Renal cortical epithelial cell (primary cell): ENCODE measurements around a stretch of chr7.

DNA sequence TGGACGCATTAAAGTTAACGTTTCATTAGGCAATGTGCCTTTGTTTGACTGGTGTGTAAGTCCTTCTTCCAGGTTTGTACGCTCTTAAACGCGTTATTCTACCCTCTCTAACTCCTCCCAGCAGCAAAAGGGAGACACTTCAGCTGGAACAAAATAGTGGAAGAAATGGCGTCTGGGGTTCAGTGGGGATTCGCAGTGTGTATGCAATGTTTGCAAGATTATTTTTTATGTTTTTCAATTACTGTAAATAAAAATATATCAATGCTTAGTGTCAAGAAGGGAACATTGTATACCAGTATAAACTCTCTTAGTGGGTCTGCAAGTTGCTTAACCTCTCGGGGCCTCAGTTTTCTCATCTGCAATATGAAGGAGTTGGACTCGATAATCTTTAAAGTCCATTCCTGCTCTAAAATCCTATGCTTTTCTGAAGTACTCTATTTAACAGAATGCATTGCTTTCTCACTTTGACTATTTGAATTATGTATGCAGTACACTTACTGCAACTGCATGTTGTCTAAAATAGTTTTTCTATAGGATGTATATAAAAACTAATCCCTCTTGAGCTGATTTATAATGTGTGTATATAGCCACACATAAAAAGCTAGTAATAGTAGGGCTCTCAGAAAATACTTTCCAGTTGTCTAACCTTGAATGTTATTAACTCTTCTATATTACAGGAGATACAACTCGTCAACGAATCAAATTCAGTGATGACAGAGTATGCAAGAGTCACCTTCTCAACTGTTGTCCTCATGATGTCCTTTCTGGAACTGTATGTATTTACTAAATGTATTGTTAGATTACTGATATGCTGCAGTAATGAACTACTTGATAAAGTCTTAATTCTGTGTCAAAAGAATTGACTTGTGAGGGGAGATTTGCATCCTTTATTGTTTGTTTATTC is 15.9 kb downstream of the LUC7L2 start:
- RRBS: no CpG with 5 or more reads among the region's 11 CpGs

DNA sequence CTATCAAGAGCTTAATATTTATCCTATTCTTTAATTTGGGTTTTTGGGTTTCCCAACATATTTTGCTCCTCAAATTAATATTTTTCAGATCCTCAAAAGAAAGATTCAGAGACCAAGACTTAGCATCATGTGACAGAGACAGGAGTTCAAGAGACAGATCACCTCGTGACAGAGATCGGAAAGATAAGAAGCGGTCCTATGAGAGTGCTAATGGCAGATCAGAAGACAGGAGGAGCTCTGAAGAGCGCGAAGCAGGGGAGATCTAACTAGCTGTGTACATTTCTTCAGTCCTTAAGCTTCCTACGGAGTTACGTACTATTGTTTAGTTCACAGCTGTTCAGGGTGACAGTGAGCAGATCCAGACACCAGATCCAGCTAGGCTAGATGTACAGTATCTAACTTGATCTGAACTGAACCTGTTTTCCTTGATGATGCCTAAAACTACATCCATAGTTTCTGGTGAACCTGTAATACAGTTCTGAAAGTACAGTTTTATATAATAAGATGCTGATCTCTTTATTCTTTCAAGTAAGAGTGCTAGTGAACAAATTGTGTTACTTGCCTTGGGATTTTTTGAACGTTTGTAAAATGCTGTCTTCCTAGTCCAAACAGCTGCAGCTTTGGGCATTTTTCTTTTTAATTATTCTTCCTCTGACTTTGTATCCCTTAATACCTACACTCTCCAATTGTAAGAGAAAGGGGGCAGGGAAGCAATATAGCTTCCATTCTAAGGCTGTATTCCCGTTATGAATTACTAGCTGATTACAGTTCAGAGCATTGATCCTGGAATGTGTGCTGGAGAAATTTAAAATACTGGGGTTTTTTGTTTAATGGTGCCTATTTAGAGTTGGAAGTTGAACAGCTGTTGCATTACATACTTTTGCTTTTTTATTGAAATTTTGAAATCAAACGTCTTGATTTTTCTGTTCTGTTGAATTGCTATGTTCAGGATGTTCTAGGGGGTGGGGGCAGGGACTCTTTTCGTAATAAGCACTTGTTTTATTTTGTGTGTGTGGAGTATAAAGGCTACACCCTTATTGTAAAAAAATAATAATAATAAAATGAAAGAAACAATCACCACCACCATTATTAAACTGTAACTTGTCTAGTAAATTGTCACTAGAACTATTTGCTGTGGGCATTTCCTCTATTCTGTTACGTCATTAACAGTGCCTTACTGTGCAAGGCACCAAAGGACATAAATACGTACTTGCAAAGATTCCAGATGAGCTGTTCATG is 61.0 kb downstream of the KLRG2 start:
- RRBS: no CpG with 5 or more reads among the region's 13 CpGs

GRCh38 chr7:139566282-139566949 is 42.9 kb downstream of the CLEC2L start:
- RRBS: 95% methylated on average over 3 of the region's 11 CpGs

DNA sequence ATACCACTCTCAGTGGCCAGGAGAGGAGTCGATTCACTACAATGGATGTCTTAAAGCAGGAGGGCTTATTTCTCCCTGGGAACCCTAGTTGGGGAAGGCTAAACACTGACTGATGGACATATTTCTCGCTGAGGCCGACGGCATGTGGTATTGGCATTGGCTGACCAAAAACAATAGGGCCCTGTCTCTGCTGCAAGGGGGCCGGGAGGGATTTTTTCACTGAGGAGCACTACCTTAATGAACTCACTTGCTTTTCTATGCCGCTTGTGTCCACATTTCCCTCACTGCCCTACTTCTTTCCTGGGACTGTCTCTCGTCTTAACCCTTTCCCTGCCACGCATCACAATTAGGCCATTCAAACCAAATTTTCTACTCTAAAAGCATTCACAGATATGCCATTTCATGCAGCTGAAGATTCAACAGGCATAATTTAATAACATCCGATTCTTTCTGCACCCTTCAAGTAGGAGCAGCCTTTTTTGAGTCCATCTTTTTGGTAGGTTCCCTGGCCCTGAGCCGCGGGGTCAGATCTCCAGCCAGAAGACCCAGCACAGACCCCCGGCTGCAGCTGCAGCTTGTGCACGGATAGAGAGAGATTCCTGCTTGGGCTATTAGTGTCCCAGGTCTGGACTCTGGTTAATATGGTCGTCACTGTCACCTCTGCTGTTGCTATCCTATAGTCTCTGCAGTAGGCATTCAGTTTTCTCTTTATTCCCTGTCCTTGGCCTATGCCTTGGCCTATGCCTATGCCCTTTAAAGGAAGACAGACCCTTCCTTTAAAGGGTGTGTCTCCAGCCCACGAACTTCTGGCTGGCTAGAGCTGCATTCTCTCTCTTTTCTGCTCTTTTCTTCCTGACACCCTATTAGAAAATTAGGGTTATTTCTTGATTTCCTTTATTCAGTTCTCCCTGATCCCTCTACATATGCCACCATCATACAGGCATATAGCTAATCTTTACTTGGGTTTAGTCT is 118.6 kb downstream of the HIPK2 start:
- RRBS: no CpG with 5 or more reads among the region's 15 CpGs

DNA sequence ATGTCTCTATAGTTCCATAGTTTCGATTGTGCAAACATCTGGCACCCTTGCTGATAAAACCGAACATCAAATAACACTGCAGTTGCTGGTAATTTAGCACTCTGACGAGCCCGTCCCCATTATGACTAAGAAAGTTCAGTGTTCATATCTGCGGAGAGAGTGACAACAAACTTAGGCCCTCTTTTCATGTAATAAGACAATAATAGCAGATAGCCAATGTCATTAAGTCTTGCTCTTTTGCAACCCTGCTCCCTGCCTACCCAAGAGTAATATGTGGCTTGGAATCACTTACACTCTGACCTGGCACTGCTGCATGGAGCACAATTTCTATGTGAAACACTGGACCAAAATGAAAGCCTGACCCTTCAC is 86.6 kb downstream of the HIPK2 start:
- RRBS: no CpG with 5 or more reads among the region's 5 CpGs

DNA sequence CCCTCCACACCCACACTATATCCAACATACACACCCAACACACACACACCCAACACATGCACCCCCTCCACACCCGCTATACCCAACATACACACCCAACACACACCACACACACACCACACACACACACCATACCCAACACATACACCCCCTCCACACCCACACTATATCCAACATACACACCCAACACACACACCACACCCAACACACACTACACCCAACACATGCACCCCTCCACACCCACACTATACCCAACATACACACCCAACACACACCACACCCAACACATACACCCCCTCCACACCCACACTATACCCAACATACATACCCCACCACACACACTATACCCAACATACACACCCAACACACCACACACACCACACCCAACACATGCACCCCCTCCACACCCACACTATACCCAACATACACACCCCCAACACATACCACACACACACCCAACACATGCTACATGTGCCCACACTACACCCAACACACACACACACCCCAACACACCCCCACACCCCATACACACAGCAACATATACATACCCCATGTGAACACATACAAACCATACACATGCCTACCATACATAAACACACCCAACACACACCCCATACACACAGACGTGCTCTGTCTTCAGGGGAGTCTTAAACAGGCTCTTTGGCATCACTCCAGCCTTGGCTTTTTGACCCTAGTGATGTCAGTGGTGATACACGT is 73.6 kb downstream of the HIPK2 start:
- RRBS: no CpG with 5 or more reads among the region's 3 CpGs

GRCh38 chr7:139708333-139708958 is 69.4 kb downstream of the HIPK2 start:
- RRBS: no CpG with 5 or more reads among the region's 7 CpGs

GRCh38 chr7:139715841-139716438 is 61.9 kb downstream of the HIPK2 start:
- RRBS: 100% methylated on average over 2 of the region's 19 CpGs

- RRBS: no CpG with 5 or more reads among the region's 5 CpGs
Observed at GRCh38 chr7:139732168-139732641, 45.6 kb downstream of the HIPK2 start.

GRCh38 chr7:139755451-139756068 is 22.2 kb downstream of the HIPK2 start:
- RRBS: no CpG with 5 or more reads among the region's 8 CpGs

DNA sequence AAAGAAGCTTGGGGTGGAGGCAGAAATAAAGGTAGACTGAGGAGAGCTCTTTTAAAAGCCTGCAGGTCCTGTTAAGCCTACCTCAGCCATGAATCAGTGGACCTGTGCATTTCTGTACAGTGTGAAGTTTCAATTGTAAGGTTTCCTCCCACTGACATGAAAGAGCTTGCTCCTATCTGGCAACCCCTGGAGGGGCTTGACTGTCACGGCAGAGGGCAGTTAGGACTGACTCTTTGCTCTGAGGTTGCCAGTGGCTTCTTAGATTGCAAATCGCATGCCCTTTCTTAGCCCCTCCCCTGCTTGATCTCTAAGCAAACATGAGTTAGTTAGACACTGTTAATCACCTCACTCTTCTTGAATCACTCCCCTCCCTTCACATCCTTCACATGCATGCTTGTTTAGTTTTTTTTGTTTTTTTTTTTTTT is 5.8 kb upstream of the HIPK2 start:
- RRBS: no CpG with 5 or more reads among the region's 2 CpGs

GRCh38 chr7:139830756-139831616 is 1.9 kb downstream of the TBXAS1 start:
- RRBS: no CpG with 5 or more reads among the region's 3 CpGs

- RRBS: no CpG with 5 or more reads among the region's 5 CpGs
Observed at GRCh38 chr7:139844559-139845153, 15.6 kb downstream of the TBXAS1 start.

GRCh38 chr7:139860027-139860808 is 31.2 kb downstream of the TBXAS1 start:
- RRBS: no CpG with 5 or more reads among the region's 5 CpGs

DNA sequence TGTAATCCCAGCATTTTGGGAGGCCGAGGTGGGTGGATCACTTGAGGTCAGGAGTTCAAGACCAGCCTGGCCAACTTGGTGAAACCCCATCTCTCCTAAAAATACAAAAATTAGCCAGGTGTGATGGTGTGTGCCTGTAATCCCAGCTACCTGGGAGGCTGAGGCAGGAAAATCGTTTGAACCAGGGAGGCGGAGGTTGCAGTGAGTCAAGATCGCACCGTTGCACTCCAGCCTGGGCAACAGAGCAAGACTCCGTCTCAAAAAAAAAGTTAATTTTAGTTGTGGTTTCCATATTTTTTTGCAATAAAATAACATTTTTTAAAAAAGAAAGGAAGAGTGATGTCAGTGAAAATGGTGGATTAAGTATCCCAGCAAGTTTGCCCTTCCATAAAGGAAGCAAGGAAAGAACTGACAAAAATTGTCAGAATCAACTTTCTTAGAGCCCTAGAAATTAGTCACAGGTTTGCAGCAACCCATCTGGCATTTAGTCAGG is 2.4 kb upstream of the PARP12 start:
- RRBS: no CpG with 5 or more reads among the region's 6 CpGs

DNA sequence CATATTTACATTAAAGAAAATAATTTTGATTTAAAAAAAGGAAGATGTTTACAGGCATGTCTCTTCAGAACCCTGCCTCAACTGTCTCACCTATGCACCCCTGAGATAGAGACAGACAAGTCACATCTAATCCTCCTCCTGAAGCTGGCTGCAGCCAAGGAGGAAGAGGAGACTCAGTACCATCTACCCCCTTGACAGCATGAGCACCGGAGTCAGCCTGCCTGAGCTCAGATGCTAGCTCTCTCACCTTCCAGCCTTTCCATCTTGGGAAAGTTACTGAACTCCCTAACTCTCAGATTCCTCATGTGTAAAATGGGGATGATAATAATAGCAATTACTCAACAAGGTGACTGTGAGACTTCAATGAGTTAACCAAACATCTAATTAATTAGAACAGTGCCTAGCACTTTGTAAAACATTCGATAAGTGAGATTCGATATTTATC is 6.5 kb downstream of the KDM7A start:
- RRBS: no CpG with 5 or more reads among the region's 3 CpGs

DNA sequence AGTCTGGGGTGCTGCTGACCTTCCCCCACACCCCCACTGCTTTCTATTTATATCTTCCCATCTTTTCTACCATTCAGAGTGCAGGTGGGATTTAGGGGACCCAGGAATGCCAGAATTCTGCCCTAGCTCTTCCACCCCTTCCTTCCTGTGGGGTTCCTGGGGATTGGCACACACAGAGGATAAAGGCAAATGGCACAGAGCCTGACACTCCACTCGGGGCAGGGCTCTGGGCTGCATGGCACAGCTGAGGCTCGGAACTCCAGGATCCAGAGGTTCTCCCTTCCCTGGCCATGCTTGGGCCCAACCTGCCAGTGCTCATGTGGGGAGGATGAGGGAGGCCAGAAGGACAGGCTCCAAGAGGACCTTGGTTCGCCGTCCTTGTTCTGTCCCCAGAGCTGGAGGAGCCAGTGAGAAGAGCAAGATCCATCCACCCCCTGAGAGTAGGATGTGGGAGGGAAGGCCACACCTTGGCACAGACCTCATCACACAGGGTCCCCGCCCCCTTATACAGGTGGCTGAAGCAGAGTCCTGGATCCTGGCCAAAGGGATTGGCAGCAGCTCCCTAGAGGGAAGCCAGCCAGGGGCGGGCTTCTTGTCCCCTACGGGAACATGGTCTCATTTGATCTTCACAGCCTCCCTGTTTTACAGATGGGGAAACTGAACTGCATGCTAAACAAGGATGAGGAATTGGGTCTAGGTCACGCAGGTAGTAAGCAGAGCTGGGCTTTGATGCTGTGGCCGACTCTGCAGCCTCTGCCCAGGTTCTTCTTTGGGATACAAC is 61.9 kb upstream of the KDM7A start:
- RRBS: no CpG with 5 or more reads among the region's 9 CpGs

DNA sequence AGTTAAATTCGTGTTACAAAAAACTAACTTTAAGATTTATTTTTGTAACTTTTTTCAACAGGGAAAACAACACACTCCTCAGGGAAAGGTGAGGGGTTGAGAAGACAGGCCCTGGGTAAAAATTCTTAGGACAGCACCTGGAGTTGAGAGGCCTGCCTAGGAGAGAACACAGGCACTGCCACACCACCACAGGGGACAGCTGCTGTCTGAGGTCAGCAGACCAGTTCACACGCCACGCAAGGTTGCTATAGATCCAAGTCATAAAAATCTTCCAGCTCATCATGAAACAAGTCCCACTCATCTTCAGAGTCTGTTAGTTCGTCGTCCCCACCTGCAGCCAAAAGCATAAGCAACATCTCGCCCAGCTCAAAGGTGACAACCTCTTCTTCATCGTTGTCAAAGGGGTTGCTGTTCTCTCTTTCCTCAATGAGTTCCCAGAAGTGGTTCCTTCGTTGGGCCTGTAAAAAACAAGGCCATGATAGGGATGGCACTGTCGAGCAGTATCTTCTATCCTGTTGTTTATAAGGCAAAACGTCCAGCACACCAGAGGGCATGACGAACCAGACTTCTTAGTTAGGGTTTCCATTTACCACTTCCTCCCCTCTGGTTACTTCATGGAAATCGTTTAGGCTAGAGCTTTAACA is 24.9 kb downstream of the MKRN1 start:
- RRBS: no CpG with 5 or more reads among the region's 12 CpGs

DNA sequence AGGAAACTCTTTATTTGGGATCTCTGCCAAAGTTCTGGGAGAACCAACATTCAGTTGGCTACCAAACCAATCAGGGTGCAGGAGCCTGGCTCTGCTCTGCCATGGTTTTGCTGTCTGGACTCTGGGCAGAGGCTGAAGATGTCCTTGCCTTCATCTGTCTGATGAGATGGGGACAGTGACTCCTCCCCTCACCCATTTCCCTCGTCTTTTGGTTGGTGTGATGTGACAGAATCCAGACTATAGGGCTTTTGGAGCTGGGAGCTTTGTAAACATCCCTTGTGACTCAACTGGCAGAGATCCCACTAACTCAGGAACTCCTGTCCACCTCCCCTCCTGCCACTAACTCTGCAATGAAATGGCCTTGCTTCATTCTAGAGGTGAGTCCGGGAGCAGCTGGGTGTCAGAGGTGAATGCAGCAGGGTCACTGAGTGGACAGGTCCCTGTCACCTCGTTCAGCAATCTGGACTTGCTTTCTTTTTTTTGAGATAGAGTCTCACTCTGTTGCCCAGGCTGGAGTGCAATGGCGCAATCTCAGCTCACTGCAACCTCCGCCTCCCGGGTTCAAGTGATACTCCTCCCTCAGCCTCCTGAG is 73.0 kb downstream of the DENND2A start:
- RRBS: no CpG with 5 or more reads among the region's 6 CpGs

- RRBS: no CpG with 5 or more reads among the region's 7 CpGs
Observed at GRCh38 chr7:140631384-140631999, 9.1 kb downstream of the DENND2A start.